Left lung (tissue), 1 donor: ENCODE measurements around a stretch of chr2.

GRCh38 chr2:224025663-224026474, 13.2 kb downstream of the SERPINE2 start:
- PRO-cap, result no peak

DNA sequence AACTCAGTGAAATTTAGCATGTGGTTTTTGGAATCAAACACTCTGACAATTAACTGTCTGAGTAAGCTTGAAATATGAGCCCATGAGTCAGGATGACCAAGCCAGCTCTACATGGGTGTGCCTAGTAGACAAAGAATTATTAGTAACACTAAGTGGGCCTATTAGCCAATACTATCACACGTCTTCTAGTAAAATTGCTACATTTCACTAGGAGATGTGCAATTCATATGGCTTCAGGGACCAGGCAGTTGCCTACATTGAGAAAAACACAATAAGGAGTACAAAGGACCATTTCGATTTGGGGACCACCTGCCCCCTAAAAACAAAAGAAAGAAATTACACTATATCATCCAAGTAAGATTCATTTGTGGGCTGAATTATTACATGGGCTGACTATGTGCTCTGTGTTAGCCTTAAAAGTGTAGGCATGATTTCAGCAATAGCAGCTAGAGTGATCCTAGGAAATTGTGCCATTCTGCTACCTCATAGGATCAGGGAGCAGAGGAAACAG, 47.6 kb upstream of the SERPINE2 start:
- PRO-cap, result no peak

DNA sequence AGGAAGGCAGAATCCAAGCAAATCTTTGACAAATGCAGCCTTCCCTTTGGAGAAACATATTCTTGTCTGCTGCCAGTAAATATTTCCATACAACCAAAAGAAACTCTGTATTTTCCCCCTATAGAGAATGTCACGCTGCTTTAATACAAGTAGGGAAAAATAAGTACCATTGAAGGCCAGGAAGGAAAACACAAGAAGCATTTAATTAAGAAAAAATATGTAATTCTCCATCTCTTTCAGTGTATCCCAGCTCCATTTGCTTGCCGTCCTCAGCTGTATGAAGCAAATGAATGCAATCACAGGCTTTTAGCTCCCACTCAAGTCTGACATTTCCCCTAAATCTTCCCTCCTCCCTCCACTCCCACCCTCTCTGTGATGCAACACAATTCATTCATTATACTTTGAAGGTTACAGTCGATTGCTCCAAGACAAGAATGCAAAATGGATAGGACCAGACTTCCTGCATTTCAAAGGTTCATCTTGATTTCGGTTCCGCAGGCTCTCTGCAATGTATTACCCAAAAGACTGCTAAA, 172.6 kb upstream of the SERPINE2 start:
- PRO-cap, result no peak

GRCh38 chr2:224564598-224565178, 20.5 kb downstream of the CUL3 start:
- PRO-cap, result no peak

DNA sequence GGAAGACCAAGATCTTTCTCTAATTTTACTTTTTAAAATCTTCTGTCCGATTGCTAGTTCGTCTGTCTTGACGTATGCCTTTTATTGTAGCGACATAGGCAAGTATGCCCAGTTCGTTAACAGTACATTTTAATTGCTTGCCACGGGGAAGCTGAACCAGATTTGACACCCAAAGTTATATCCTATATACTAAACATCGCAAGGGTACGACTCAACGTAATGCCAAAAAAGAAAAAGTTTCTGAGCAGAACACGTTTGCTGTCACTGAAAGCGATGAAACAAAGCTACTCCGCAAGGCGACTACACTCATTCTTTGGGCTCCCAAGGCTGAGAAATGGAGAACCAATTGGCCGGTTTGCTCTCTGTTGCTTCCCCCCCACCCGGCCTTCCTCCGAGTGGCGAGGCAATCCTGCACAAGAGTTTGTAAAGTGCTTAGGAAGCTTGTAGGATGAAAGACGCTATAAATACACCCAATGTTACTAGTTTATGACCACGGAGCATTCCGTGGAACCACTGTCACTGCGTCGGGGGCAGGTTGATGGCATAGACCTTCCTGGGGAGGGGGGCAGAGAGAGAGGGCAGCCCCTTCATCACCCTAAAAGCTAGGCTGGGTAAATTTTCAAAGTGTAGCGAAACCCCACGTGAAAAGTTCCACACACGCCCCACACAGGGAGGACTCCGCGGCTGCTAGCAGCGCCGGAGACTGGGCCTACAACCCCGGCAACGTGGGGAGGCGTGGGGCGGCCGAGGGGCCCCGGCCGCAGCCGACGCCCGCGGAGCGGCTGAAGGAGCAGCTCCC, 1.1 kb downstream of the CUL3 start:
- PRO-cap, result no peak

- PRO-cap, result unidirectional peak, minus-strand start at chr2:224763396
Observed at GRCh38 chr2:224763114-224763508, 46.9 kb upstream of the CCDC195 start.

GRCh38 chr2:224927326-224928355, 114.6 kb downstream of the DOCK10 start:
- PRO-cap, result no peak

DNA sequence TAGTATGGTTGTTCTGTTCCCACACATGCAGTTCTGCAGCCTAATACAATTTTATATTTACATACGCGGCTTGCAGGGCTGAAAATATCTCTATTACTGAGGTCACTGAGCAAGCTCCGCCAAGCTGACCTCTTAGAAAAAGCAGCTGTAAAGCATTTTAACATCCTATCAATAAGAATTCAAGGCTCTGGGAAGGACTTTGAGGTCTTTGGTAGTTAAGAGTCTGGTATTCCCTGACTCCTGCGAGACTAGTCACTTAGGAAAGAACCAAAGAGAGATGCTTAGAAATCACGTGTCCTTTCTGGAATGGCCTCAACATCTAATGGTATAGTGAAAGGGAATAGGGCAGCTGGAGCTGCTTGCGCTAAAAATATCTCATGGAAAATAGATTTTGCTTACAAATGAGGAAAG, 59.2 kb downstream of the DOCK10 start:
- PRO-cap, result unidirectional peak, minus-strand start at position 250 of the sequence

DNA sequence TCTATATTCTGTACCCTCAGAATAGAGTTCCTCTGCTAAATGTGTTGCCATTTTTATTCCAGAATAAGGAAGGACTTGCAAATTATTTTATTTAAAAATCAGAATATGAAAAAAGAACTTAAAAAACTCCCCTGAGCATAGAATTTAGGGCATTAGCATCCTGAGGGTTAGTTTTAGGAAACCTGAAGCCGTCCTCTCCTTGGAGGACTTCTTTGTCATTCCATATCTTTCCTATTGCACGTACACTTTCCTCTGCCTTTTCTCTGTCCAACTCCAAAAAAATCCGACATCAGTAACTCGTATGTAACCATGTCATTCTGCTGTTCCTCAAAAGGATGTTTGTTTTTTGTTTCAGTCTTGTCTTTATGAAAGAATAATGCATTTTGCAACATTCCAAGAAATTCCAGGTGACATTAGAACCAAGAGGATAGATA, 38.0 kb upstream of the NYAP2 start:
- PRO-cap, result no peak

DNA sequence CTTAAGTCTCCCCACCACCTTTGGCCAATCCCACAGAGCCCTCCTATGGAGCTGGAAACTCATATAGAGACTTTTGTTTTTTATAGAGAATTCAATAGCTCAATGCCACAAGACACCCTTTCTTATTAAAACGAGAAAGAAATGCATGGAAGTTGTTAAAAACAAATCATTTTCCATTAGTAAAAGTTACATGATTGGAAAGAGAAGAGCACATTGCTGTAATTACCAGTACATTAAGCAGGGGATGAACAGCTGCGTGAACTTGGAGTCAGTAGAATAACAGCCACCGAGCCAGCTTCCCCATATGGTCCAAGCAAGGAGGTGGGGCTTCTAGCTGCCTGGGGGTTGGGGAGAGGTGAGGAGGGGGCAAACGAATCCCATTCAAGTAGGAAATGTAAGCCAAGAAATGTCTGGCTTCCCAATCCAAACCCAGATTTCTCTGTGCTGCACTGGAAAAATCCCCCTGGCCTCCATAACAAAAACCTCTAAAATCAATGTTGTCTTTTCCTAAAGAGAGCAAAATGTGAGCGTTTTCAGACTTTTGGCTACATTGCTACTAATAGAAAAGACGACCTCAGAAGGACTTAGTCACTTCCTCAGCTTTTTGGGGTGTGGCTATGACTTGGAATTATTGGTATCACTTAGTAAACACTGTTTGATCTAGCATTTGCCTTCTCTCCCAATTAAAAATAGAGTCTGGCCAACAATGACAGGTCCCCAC, 614.4 kb downstream of the IRS1 start:
- PRO-cap, result no peak

GRCh38 chr2:226631146-226631556, 168.5 kb downstream of the IRS1 start:
- PRO-cap, result no peak

DNA sequence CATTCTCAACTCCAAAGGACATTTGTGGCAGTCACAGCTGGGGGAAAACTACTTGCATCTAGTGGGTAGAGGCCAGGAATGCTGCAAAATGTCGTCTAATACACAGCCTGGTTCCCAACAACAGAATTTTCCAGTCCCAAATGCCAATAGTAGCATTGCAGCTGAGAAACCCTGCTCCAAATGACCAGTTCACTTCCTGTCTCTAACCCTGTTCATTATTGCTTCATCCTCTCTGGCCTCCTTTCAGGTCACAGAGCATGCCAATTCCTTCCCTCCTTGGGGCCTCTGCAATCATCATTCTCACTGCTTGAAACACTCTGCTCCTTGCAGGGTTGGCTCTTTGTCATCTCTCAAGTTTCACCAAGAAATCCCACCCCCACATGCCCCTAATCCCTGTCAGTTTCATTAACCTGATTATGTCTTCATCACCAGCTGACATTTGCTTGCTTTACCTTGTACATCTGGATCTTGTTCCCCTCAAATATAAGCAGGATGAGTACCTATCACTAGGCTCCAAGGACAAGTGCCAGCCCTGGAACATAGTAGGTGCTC, 139.0 kb downstream of the IRS1 start:
- PRO-cap, result no peak

GRCh38 chr2:226775969-226776539, 23.6 kb downstream of the IRS1 start:
- PRO-cap, result no peak

DNA sequence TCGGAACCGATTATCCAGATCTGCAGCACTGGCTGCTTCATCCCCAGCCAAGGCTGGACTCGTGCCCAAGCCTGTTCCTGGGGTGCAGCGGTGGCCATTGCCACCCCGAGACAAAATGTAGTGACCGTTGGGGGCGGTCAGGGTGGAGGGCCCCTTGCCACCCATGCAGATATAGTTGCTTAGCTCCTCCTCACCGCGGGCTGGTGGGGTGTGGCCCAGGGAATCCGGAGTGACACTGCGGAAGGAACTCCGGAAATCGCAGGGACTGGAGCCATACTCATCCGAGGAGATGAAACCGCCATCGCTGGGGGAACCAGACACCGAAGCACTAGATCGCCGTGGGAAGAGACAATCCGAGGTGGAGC, 2.5 kb downstream of the IRS1 start:
- PRO-cap, result no peak

DNA sequence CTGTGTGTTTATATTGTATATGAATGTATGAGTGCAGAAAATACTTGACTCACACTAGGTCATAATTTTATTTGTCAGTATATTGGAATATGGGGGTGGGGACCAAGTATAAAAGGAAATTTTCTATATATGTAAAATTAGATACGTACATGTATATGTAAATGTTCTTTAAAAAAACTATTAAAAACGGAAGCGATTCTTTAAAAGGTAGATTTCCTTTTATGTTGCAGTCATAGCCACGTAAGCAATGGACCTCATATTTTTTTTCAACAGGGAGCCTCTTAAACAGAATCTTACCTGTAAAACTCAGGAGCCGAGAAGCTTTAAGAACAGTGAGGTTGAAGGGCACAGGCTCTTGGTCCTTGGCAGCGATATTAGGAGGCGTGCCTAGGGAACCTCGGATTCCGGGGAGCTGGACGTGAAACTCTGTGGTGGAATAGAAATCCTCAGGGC, 3.3 kb downstream of the RHBDD1 start:
- PRO-cap, result no peak

- PRO-cap, result no peak
Observed at GRCh38 chr2:227163404-227163820, 593 bp downstream of the COL4A4 start.

DNA sequence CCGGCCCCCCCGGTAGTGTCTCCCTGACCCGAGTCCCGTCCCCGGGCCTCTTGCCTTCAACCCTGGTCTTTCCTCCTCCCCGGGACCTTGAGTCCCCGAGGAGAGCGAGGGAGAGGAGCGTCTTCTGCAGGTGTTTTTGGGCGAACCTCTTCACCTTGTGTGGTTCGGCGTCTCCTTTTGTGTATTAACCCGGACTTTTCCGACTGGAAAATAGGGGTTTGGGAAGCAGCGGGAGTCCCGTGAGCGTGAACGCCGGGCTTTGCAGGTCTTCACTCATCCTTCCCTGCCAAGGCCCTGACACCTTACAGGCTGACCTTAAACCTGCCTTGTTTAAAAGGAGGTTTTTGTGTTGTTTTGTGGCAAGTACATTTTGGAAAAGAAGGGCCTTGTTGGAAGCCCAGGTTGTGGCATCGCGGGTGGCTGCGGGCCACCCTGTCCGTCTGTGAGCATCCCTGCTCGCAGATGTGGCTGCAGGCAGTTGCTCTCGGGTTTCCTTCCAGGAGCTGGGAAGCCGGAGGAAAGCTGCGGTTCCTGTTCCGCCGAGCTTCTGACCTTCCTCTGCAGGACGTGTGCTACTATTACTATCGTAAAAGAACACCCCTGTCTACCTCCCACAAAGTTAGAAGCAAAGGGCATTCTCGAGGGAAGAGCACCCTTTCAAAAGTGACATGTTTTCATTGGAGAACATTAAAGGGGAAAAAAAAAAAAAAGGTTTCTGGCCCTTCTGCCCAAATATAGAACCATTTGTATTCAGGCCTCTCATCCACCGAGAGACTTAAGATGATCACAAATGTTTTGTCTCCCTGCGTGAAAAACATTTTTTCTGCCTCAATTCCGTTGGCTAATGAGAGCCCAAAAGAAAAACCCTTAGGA, 716 bp downstream of the MFF start:
- PRO-cap, result bidirectional peak, plus-strand start at position 79 of the sequence, minus-strand start at position 89 of the sequence; bidirectional peak, plus-strand start at position 379 of the sequence, minus-strand start at position 152 of the sequence; bidirectional peak, plus-strand start at position 435 of the sequence, minus-strand start at position 464 of the sequence; unidirectional peak, minus-strand start at position 549 of the sequence

- PRO-cap, result unidirectional peak, minus-strand start at chr2:227416305; unidirectional peak, minus-strand start at chr2:227416367
Observed at GRCh38 chr2:227416015-227416631, 28.4 kb upstream of the SCYGR1 start.

- PRO-cap, result no peak
Observed at GRCh38 chr2:227491387-227492124, 19.6 kb downstream of the AGFG1 start.

GRCh38 chr2:227493463-227494014, 21.6 kb downstream of the AGFG1 start:
- PRO-cap, result no peak